PFSK-1 (cell line): ENCODE measurements around a stretch of chr17.

DNA sequence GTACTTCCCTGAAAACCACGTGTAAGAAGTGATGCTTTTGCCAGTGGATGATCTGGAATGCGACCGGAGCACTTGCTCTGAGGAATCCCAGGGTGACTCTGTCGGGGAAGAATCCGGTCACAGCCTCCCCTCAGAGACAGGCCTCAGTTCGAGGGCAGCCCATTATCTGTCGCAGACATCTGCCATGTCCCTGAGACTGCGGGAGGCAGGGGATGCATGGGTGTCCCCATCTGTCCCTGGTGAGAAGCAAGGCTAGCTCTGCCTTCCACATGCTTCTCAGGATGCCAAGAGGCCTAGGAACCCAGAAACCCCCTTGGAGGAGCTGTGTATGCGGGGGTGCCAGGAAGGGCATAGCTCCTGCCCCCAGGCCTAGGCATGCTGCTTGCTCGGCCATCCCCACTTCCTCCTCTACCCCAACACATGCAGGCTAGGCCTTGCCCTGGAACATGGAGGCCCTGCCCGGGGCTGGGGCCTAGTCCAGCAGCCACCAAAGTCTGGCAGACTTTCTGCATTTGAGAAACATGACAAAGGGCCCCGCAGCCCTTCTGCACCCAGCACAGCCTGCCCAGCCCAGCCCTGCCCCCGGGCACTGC lies 20.5 kb downstream of the MNT start:
- RRBS: 82% methylated on average over 3 of the region's 13 CpGs

DNA sequence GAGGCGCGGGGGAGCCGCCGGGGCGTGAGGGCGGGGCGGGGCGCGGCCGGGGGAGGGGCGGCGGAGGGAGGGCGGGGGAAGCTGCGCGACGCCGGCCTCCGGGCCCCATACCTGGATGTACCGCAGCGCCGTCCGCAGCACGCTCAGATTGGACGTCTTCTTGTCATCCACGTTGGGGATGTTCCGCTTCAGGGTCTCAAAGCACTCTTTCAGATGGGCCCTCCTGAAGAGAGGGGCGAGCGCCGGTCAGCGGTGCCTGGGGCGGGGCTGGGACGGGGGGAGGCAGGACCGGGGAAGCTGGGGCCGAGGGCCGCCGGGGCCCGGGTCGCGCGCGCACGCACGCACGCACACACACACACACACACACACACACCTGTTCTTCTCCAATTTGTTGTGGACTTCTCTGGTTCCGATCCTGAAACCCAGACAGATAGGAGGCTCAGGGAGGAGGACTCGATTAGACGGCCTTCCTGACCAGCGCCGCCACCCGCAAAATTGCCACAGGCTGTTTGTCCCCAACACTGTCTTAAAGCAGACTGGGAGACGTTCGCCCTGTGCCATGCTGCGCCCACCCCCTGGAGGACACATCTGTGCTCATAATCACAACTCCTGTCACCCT lies 6.8 kb downstream of the MNT start:
- RRBS: 14% methylated on average over 17 of the region's 53 CpGs

DNA sequence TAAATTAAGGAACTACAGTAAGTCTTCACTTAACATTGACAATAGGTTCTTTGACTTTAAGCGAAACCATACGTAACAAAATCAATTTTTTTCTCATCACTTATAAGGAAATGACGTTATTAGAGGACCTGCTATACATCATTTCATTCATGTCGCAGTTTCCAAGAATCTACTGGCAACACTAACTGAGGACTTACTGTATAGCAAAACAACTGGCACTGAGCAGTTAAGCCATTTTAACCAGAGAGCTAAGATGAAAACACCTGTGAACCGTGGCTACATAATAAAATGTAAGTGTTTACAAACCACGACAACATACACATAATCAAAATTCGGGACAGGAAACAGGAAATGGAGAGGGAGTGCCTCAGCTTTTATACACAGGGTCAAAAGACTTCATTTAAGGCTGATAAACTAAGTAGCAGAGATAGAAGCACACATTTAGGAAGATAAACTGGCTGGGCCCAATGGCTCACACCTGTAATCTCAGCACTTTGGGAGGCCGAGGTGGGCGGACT lies 29.5 kb downstream of the METTL16 start:
- RRBS: no CpG with 5 or more reads among the region's 9 CpGs

DNA sequence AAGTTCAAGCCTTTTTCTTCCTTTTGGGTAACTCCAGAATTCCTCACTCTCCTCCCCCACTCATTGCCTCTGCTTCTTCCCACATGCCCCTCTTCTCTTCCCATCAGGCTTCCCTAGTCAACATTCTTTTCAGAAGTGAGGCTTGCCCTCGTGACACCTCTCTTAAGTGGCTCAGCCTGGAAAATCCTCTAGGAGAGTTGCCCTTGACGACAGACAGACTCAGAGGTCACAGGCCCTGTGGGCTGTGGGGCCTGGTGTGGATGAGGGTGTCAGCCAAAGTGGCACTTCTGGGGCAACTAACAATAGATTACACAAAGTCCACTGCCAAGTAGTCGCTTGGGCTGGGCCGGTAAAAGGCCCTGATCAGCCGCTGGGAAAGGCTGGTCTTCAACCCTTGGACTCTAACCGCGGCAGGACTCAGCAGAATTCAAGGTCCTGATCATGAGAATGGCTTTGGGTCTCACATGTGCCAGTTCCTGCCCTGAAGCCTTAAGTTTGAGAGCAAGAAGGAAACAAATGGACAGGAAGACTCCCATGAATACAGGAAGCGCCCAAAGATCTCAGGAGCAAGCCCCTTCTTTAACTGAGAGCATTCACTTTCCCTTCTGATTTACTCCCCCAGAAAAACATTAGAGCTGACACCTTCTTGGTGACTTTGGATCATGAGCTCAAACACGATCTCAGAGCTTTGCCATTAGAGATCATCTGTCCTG lies 33.8 kb upstream of the METTL16 start:
- RRBS: no CpG with 5 or more reads among the region's 9 CpGs

DNA sequence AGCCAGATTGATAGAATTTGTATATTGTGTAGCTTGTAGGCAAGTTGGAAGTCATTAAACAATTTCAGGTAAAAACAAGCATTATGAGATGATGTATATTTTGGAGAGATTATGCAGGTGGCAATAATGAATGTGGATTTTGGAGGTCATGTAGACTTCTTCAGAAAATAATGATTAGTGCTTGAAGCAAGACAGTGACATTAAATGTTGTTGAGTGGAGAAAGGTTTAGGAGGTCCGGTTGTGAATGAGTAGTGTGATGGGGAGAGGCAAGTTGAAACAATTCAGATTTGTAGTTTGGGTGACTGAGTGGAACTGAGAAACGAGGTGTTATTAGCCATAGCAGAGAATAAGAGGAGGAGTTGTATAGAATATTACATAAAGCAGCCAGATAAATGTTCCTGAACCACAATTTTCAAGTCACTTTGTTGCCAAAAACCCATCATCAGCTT lies 11.5 kb downstream of the PAFAH1B1 start:
- RRBS: no CpG with 5 or more reads among the region's 2 CpGs

- RRBS: no CpG with 5 or more reads among the region's 17 CpGs
Measured at GRCh38 chr17:2709941-2710653, 1.5 kb downstream of the CLUH start.

DNA sequence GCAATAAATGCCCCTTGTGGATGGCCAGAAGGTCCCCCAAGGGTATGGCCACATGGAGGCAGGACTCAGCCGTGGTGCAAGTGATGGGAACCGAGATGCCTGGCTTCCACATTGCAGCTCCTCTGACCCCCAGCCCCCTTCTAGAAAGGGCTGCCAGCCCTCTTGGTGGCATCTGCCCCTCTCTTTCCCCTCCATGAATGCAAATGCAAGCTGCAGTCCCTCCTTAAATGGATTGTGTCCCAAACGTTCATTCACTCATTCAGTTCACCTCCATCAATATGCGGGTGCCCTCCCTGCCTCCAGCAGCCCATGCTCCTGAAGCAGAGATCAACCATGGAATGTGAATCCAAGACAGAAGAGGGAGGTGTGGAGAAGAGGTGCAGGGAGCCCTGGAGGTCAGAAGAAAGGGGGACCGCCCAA lies 69.5 kb downstream of the RAP1GAP2 start:
- RRBS: no CpG with 5 or more reads among the region's 5 CpGs

DNA sequence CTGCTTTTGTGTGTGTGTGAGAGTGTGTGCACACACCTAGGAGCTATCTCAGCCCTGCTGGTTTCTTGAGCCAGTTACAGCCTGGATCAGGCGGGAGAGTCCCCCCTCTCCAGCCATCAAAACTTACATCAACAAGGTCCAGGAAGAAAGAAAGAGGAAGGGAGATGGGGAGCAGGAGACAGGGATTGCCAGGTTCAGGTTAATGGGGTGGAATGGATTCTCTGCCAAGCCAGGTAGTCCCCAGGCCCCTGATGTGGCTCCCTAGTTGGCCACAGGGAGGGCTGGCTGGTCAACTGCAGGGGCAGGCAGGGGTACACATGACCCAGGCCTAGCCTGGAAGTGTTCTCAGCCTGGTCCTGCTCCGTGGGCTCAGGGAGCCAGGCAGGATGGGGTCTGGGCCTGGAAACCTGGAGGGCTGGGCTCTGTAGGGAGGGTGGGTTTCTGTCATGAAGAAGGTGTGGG lies 107.3 kb downstream of the RAP1GAP2 start:
- RRBS: no CpG with 5 or more reads among the region's 2 CpGs

DNA sequence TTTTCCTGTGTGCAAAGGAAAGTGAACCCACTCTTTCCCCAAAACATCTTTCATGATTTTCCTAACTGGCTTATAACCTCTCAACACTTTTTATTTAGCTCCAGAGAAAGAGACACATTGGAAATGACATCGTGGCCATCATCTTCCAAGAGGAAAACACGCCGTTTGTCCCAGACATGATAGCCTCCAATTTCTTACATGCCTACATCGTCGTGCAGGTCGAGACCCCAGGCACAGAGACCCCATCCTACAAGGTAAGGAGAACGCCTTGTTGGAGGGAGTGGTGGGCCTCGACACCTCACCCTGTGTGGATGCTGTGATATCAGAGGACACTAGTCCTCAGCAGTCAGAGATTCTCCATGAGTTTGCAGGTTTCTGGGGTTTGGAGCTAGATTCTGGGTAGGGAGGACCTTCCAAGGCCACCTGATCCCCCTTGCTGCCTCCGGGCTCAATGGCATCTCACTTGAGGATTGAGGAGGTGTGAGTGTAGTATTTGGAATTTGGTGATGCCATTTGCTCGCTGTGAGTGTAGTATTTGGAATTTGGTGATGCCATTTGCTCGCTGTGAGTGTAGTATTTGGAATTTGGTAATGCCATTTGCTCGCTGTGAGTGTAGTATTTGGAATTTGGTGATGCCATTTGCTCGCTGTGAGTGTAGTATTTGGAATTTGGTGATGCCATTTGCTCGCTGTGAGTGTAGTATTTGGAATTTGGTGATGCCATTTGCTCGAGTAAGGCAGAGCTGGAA lies 65.1 kb downstream of the OR1D5 start:
- RRBS: no CpG with 5 or more reads among the region's 15 CpGs

- RRBS: no CpG with 5 or more reads among the region's 11 CpGs
Measured at GRCh38 chr17:3029474-3029838, 34.0 kb downstream of the OR1D5 start.

GRCh38 chr17:3416275-3416761 lies 17.3 kb downstream of the OR1E2 start:
- RRBS: no CpG with 5 or more reads among the region's 3 CpGs

- RRBS: no CpG with 5 or more reads among the region's 2 CpGs
Measured at GRCh38 chr17:3476433-3476722, 581 bp downstream of the ASPA start.

GRCh38 chr17:3556833-3557241 lies 775 bp downstream of the TRPV3 start:
- RRBS: no CpG with 5 or more reads among the region's 12 CpGs

- RRBS: 96% methylated on average over 4 of the region's 20 CpGs
Measured at GRCh38 chr17:3610518-3611197, 1.4 kb upstream of the TRPV1 start.

DNA sequence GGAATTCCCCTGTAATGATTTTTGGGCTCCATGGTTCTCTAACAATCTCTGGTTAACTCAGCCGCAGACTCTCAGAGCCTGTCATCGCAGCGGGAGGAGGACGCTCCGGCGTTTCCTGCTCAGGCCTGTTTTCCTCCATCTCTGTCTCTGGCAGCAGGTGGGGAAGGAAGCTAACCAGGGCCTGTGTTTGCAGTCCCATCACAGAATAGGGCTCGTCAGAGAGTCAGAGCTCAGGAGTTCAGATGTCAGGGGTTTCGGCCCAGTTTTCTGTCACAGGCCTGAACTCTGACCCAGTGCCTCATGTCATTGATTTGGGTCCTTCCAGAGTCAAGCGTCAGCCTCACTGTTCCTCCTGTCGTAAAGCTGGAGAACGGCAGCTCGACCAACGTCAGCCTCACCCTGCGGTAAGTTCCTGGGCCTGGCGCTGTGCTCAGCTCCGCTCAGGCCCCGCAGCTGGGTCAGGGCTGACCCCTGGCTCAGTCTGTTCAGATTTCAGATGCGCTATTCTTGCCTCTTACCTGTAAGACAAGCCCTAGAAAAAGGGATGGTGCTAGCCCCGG lies 10.6 kb downstream of the CTNS start:
- RRBS: no CpG with 5 or more reads among the region's 19 CpGs

DNA sequence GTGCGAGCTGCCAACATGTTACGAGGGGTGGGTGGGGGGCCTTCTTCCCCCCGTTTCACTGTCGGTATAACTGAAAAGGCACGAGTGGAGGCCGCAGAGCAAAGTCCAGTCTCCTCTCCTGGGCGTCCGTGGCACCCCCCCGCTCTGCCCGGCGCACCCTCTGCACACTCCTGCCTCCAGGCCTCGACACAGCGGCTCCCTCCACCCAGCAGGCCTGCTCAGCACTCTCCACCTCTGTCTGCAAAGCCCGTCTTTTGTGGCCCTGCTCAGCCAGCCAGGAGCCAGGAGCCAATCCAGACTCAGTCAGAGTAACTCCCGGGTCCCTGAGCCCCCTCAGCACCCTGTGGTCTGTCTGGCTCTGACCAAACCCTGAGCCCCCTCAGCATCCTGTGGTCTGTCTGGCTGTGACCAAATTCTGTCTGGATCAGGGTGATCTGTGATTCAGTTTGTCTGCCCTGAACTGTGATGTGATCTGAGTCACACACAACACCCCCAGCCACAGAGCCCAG lies 6.1 kb downstream of the ITGAE start:
- RRBS: no CpG with 5 or more reads among the region's 15 CpGs

GRCh38 chr17:3894504-3895479 lies 1.9 kb upstream of the CAMKK1 start:
- RRBS: 72% methylated on average over 2 of the region's 10 CpGs

- RRBS: 92% methylated on average over 1 of the region's 14 CpGs
Measured at GRCh38 chr17:3898604-3899359, 5.9 kb upstream of the CAMKK1 start.

DNA sequence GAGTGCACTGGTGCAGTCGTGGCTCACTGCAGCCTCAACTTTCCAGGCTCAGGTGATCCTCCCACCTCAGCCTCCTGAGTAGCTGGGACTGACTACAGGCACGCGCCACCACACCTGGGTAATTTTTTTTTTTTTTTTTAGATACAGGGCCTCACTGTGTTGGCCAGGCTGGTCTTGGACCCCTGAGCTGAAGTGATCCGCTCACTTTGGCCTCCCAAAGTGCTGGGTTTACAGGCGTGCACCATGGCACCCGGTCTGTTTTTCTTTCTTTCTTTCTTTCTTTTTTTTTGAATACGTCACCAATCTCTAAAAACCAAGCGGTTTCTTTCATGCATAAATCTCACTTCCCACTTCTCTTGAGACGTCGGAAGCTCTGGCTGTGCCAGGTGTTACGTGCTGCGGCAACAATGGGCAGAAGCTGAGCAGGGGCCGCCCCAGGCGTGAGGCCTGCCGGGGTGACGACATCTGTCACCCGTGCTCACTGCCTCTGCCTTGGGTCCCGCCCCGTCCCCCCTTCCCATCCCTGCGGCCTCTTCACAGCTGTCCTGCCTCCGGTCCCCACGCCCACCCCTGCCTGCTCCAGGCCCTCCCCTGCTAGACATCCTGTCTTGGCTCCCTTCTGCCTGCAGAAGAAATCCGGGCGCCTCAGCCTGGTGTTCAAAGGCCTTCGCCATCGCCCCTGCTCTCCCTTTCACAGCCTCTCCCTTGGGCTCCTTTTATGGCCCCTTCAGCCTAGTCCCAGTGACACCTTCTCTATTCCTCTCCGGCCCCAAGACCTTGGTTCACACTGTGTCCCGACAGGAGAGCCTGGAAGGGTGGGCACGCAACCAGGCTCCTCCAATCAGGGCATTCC lies 5.0 kb downstream of the P2RX1 start:
- RRBS: 58% methylated on average over 8 of the region's 29 CpGs

GRCh38 chr17:3959067-3960009 lies 4.9 kb downstream of the ATP2A3 start:
- RRBS: 72% methylated on average over 3 of the region's 20 CpGs